ENCODE measurements around a stretch of chr20.

GRCh38 chr20:53926497-53927227 lies 143.7 kb downstream of the BCAS1 start:
- RRBS, result no CpG with 5 or more reads among the region's 8 CpGs

GRCh38 chr20:54268444-54268643 lies 60.5 kb downstream of the PFDN4 start:
- RRBS, result no CpG with 5 or more reads among the region's 2 CpGs

DNA sequence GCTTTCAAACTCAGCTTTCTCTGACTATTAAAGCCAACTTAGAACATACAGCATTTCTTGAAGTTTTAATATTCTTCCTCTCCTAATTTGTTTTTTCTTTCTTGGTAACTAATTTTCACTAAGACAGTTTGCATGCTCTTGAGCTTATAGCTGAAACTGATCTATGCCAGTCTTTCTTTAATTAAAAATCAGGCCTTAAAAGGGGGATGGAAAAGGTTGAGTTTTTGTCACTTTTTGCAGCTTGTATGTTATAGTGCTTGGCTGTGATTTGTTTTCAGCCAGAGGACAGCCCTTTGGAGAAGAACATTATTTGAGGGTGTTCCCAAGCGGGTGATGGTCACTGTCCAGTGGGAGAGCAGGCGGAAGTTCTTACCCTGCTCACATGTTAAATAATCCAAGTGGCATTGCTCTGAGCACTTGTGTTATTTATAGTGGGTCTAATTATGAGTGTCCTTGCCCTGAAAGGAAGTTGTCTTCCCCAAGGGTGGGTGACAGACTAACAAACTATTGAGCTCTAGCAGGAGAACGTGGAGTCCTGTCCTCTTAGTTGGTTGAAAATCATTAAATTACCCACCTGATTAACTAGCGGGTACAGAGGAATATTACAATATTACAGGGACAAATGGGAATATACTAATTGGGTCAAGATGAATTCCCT lies 49.4 kb downstream of the DOK5 start:
- RRBS, result no CpG with 5 or more reads among the region's 4 CpGs

DNA sequence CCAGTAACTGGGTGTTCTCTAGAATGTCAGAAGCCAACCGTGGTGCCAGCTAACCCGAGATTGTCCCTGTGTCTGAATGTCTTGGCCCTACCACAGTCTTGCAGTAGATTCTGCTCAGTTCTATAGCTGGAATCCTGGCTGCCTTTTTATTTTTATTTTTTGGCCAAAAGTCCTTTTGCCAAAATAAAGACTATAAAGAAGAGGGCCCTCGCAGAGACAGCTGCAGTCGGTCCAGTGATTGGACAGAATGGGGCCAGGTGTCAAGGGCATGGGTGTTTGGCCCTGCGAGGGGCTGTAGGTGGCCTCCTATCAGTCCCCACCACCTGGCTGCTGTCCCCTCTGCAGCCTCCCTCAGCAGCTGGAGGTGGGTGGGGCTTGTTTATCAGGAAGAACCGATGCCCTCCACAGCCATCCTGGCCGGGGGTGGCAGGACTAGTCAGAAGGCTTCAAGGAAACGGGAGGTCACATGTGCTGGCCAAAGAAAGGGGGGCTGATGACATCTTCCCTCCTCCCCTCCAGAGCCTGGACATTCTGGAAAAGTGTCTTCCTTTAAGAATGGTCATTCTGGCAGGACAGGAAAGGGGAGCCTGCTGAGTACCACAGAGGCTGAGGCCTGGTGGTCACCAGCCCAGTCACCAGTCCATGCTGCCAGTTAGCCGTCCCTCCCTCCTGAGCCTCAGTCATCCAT lies 4.0 kb downstream of the FAM210B start:
- RRBS, result no CpG with 5 or more reads among the region's 9 CpGs

DNA sequence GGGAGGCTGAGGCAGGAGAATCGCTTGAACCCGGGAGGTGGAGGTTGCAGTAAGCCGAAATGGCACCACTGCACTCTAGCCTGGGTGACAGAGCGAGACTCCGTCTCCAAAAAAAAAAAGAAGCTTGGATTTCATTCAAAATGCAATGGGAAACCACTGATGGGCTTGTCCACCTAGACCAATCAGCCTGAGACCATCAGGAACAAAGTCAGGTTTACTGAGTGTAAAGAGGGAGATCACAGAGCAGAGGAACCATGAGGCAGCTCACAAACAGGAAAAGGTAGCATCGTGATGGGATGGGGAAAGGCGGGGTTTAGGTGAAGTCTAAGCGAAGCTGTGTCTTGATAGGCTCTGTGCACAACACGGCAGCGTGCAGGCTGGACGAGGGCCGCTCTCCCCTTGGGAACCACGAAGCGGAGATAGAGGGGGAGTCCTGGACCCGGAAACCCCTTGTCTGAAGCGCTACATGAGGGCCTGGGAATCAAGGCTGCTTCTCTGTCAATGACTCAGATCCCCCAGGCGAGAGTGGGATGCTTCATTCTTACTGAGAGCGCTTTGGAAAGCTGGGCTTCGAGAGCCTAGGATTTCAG lies 25.0 kb upstream of the RTF2 start:
- RRBS, result no CpG with 5 or more reads among the region's 19 CpGs

DNA sequence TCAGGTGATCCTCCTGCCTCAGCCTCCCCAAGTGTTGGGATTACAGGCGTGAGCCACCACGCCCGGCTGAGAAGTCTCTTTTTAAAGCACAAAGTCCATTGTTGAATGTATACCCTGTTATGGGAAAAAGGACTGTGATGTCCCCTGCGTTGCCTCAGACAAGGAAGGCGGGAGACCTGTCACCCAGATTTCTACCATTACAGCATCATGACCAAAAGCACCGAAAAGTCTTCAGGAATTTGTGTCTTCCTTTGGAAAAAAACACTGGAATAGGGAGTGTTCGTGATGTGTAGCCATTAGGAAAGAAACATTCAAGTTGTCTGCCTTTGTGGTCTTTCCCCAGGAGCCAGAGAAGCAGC lies 18.2 kb upstream of the RTF2 start:
- RRBS, result no CpG with 5 or more reads among the region's 7 CpGs

GRCh38 chr20:56779869-56780399 lies 150.8 kb downstream of the TFAP2C start:
- RRBS, result no CpG with 5 or more reads among the region's 12 CpGs

GRCh38 chr20:56808440-56809419 lies 179.6 kb downstream of the TFAP2C start:
- RRBS, result no CpG with 5 or more reads among the region's 18 CpGs

GRCh38 chr20:56974921-56975241 lies 291.6 kb downstream of the BMP7 start:
- RRBS, result no CpG with 5 or more reads among the region's 9 CpGs

- RRBS, result no CpG with 5 or more reads among the region's 28 CpGs
These were observed 278.3 kb downstream of the BMP7 start for GRCh38 chr20:56987916-56988839.

DNA sequence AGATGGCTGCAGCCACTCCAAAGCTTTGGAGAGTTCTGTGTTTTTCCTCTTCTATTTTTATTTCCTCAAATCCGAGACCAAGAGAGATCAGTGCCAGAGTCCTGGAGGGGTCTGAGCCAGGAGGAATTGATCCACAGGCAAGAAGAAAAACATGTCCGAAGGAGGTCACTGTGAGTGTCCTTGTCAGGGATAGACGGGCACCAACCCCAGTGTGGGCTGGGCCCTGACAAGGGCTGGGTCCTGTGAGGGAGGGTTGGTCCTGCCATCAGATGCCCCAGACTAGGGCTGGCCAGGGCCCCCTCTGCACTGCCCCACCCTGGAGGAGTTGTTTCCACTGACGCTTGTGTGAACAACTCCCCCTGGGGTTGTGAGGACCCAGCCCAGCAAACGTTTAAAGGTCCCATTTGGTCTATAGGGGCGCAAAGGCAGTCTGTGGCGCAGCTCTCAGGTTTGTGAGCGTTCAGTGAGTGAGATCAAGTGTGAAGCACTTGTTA lies 104.2 kb downstream of the BMP7 start:
- RRBS, result no CpG with 5 or more reads among the region's 8 CpGs

GRCh38 chr20:57168030-57168876 lies 98.2 kb downstream of the BMP7 start:
- RRBS, result no CpG with 5 or more reads among the region's 26 CpGs

GRCh38 chr20:57410022-57410877 lies 19.1 kb downstream of the RBM38 start:
- RRBS, result 24% methylated on average over 8 of the region's 24 CpGs

GRCh38 chr20:57440534-57441594 lies 49.7 kb downstream of the RBM38 start:
- RRBS, result 88% methylated on average over 12 of the region's 37 CpGs

DNA sequence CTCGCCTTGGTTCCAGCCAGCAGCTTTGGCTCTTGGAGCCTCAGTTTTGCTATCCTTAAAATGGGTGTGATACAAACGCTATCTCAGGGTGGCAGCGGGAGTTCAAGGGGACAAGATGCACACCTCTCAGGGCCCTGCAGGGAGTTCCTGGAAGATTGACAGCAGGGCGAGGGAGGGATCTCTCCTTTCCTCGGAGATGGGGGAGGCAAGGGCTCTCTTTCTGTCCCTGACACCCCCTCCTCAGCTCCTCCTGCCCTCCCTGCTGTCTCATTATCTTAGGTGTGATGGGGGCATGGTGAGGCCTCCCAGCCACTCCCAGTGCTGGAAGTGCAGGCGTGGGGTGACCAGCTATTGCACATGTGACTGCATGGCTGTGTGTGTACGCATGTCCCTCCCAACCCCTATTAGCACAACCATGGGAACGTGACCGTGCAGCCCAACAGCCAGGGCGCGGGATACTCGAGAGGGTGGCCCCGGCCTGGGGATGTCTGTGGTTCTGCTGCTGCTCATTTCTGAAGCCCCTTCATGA lies 50.8 kb downstream of the RBM38 start:
- RRBS, result no CpG with 5 or more reads among the region's 13 CpGs

- RRBS, result no CpG with 5 or more reads among the region's 16 CpGs
These were observed 16.1 kb upstream of the CTCFL start for GRCh38 chr20:57540906-57541577.

DNA sequence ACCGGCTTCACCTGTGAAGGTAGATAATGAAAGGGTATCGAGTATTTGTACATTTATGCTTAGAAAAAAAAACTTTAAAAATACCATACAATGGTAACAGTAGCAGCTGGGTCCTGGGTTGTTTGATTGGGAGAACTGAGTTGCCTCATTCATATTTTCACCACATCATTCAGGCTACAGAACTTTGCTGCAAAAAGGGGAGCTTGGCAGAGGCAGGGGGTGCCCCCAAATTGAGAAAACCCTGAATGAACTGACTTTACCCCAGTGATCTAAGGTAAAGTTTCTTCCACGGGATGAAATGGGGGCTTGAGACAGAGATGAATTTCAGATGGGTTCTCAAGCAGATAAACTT lies 8.8 kb downstream of the PCK1 start:
- RRBS, result no CpG with 5 or more reads among the region's 3 CpGs

DNA sequence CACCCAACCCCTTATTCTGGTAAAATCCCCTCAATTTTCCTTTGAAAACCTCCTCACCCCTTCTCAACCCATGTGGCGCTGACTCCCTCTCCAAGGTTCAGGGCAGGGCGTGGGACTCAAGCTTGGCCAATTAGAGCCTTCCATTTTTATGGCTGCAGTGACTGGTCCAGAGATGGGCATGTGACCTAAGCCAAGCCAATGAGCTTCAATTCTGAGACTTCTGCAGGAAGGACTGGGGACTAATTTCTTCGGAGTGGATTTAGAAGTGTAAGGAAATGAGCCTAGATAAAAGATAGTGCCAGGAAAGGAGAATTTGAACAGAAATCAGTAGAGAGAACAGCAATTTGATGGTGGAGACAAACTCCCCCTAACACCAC lies 10.0 kb upstream of the ZBP1 start:
- RRBS, result no CpG with 5 or more reads among the region's 3 CpGs

DNA sequence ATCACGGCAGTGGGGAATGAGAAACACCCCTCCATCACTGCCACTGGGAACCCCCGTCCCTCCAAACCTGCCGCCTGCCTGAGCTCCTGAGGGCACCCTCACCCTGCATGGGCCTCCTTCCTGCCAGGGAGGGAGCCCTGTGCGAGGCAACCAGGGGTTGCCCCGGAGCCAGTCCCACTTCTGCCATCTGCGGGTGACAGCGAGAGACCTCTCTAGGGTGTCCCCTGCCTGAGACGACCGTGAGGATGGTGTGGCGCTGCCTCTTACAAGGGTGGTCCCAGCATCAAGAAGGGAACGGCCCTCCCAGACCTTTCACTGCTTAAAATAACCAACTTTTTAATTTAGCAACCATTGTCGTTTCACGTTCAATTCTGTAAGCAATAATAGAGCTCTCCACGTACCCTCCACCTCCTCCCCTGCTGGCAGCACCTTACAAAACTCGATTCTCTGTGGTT lies 28.5 kb downstream of the PMEPA1 start:
- RRBS, result no CpG with 5 or more reads among the region's 15 CpGs

Measured in CMK (cell line).